ENCODE measurements around the gene TTC39C.

GRCh38 chr18:22530011-22530373 is 112.3 kb upstream of the CTAGE1 start:
- RRBS: no CpG with 5 or more reads among the region's 7 CpGs

- RRBS: no CpG with 5 or more reads among the region's 7 CpGs
These were observed 118.8 kb upstream of the CTAGE1 start for GRCh38 chr18:22536437-22536952.

- RRBS: no CpG with 5 or more reads among the region's 8 CpGs
These were observed 139.0 kb upstream of the CTAGE1 start for GRCh38 chr18:22556538-22557351.

- RRBS: no CpG with 5 or more reads among the region's 11 CpGs
These were observed 222.0 kb upstream of the RBBP8 start for GRCh38 chr18:22710789-22711810.

GRCh38 chr18:23142995-23143872 is 7.9 kb downstream of the CABLES1 start:
- RRBS: no CpG with 5 or more reads among the region's 10 CpGs

DNA sequence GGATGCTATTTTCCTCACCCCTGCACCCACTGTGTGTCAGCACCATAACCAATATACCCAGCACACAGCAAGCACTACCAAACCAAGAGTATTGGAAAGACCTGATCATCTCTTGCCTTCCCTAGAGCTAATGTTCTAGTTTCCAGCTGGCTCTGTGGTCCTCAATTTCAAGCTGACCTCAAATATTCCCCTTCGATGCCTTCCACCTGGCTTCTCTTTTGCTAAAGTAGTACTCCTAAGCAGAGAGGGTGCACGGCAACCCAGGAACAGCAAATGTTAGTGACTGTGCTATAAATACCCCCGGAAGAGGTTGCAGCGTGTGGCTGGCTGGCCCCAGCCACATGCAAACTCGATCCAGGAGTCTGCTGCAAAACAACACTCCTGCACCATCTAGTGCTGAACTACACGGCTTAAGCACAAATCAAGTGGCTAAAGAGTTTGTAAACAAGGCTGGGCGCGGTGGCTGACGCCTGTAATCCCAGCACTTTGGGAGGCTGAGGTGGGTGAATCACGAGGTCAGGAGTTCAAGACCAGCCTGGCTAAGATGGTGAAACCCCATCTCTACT is 79.0 kb downstream of the TMEM241 start:
- RRBS: no CpG with 5 or more reads among the region's 10 CpGs

GRCh38 chr18:23463955-23464497 is 10.9 kb downstream of the RIOK3 start:
- RRBS: no CpG with 5 or more reads among the region's 5 CpGs

DNA sequence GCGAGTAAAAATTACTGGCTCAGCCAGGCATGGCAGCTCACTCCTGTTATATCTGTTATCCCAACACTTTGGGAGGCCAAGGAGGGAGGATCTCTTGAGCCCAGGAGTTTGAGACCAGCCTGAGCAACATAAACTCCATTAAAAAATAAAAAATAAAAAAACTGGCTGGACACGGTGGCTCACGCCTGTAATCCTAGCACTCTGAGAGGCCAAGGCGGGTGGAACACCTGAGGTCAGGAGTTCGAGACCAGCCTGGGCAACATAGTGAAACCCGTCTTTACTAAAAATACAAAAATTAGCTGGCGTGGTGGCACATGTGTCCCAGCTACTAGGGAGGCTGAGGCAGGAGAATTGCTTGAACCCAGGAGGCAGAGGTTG is 22.7 kb upstream of the RMC1 start:
- RRBS: no CpG with 5 or more reads among the region's 7 CpGs

GRCh38 chr18:23521642-23522381 is 18.5 kb downstream of the RMC1 start:
- RRBS: no CpG with 5 or more reads among the region's 9 CpGs

- RRBS: no CpG with 5 or more reads among the region's 13 CpGs
These were observed 1.9 kb downstream of the NPC1 start for GRCh38 chr18:23584131-23585007.

DNA sequence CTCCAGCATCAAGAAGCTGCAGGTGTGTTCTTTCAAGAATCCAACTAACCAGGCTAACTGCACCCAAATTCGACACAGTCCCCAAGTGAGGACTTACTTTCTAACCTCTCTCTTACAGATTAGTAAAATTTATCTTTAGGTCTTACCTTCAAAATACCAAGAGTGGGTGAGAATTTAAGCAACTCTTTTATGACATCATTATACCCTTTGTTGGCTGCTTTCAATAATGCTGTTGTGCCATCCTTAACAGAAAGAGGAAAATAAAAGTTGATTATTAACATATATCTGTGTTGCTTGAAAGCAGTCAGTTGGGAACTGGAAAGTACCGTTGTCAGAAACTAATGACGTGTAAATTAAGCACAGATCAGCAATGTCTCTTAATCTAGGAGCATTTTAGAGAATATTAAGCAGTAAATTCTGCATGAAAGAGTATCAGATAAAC is 31.3 kb upstream of the NPC1 start:
- RRBS: no CpG with 5 or more reads among the region's 3 CpGs

- RRBS: no CpG with 5 or more reads among the region's 3 CpGs
These were observed 123.1 kb upstream of the TTC39C start for GRCh38 chr18:23891510-23891886.

- RRBS: no CpG with 5 or more reads among the region's 2 CpGs
These were observed 81.9 kb upstream of the TTC39C start for GRCh38 chr18:23932626-23933017.

- RRBS: no CpG with 5 or more reads among the region's 7 CpGs
These were observed 64.7 kb upstream of the TTC39C start for GRCh38 chr18:23949670-23950362.

- RRBS: no CpG with 5 or more reads among the region's 6 CpGs
These were observed 42.1 kb upstream of the TTC39C start for GRCh38 chr18:23972435-23972839.

- RRBS: no CpG with 5 or more reads among the region's 4 CpGs
These were observed 22.0 kb upstream of the TTC39C start for GRCh38 chr18:23992516-23993034.

DNA sequence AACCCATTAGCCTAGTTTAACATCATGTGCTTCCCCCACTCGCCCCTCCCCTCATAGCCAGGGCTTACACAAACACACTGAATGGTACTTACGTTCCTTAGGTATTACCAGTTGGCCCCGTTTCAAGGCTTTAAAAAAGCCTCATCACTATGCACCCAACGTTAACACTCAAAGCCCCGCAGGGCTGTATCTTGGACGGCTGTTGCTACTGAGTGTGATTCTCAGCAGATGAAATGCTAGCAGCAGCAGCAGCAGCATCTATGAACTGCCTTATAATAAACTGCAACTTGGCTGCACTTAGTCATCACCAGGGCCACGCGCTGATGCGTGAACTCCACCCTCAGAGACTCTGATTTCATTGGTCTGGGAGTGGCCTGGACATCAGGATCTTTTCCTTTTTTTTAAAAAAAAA is 20.0 kb upstream of the TTC39C start:
- RRBS: no CpG with 5 or more reads among the region's 9 CpGs

DNA sequence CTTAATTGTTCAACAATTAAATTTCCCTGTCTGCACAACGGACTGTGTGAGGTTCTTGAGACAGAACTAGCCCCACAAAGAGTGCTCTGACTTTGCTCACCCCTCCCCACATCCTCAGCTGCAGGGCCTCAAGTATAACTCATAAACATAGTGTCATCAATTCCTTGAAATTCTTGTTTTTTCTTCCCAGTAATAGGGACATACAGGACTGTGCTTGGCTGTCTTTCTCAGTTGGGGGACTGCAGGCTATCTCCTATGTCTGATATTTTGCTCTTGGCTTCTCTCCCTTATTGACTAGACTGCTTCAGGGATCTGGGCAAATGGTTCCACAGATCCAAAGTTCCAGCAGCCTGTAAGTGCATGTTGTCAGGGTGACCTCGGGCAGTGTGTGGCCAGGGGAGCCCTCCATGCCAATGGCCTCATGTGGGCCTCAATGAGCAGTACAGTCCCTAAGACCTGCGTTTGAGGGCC is 2.2 kb upstream of the TTC39C start:
- RRBS: no CpG with 5 or more reads among the region's 3 CpGs

DNA sequence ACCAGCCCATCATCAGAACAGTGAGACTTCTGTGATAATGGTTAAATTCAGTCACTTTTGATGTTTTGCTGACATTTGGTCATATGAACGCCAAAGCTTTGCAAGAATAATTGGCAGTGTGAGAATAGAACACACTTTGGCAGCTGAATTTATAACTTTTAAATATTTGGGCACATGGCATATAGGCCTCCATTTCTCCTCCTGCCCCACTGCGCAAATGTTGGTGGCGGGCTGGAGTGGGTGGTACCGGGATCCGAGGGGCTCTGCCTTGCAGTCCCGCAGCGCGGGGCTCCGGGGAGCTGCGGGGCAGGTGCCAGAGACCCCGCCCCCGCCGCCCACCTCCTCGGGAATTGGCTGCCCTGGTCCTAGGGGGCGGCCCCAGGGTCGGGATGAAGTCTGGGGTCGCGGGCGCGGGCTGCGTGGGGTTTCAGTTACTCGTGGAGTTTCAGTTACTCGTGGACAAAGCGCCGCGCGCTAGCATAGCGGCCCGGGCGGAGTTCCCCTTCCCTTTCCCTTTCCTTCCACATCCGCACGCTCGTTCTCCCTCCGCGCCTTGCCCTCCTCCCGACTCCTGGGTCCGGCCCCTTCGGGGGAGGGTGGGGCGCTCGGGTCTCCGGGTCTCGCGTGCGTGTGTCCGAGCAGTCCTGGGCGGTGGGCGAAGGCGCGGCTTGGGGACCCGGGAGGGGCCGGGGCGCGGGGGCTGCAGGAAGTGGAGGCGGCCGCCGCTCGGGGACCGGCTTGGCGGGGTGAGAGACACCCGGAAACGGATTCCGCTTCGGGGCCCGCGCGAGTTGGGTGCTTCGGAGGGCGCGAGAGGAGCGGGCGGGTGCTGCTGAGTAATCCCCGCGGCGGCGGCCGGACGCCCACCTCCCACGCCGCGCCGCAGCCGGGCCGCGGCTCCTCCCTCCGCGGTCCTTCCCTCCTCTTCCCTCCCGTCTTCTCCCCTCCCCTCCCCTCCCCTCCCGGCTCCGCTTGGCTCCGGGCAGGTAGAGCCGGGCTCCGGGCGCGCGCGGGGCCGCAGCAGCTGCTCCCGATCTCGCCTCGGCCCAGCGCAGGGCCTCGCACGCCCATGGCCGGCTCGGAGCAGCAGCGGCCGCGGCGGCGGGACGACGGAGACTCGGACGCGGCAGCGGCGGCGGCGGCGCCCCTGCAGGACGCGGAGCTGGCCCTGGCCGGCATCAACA is at the start of gene TTC39C:
TTC39C (plus strand) TSS at position 952 of the 1,184 bp plus-strand sequence.
- RRBS: under 1% methylated on average over 72 of the region's 123 CpGs

GRCh38 chr18:24014987-24015804 is 642 bp downstream of the TTC39C start:
- RRBS: under 1% methylated on average over 22 of the region's 53 CpGs

All from BE2C (cell line).